AG04449 (cell line): Measurements from ENCODE around the gene ADGRD2.

GRCh38 chr9:123380236-123380953, 24.4 kb downstream of the CRB2 start:
- RRBS = no CpG with 5 or more reads among the region's 7 CpGs

- RRBS = no CpG with 5 or more reads among the region's 9 CpGs
Measured at GRCh38 chr9:123642377-123643141, 286.6 kb downstream of the CRB2 start.

DNA sequence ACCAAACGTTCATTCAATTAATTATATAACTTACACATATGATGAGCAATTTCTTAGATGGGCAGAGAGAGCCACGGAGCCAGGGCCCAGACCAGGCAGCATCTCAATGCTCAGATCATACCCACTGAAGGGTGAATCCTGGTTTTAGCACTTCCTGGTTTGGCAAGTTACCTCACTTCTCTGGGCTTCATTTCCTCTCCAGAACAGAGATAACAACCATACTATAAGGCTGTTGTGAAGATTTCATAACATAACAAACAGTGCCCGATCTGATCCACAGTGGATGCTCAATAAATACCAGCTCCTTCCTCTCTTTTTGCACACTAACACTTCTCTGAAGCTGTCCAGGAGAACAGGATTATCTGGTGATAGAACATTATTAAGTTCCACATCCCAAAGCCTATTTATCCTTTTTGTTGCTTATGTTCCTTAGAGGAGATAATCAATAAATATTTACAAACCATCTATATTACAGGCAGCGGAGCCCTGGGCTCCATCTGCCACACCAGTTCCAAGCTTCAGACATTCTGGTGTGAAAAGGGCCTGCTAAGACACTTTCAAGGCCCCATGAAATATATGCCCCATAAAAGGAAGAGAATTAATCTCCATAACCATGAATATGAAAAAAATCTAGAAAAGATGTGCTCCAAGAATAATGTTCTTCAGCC, 271.0 kb downstream of the DENND1A start:
- RRBS = no CpG with 5 or more reads among the region's 4 CpGs

GRCh38 chr9:123881820-123882785, 47.8 kb downstream of the DENND1A start:
- RRBS = no CpG with 5 or more reads among the region's 9 CpGs

DNA sequence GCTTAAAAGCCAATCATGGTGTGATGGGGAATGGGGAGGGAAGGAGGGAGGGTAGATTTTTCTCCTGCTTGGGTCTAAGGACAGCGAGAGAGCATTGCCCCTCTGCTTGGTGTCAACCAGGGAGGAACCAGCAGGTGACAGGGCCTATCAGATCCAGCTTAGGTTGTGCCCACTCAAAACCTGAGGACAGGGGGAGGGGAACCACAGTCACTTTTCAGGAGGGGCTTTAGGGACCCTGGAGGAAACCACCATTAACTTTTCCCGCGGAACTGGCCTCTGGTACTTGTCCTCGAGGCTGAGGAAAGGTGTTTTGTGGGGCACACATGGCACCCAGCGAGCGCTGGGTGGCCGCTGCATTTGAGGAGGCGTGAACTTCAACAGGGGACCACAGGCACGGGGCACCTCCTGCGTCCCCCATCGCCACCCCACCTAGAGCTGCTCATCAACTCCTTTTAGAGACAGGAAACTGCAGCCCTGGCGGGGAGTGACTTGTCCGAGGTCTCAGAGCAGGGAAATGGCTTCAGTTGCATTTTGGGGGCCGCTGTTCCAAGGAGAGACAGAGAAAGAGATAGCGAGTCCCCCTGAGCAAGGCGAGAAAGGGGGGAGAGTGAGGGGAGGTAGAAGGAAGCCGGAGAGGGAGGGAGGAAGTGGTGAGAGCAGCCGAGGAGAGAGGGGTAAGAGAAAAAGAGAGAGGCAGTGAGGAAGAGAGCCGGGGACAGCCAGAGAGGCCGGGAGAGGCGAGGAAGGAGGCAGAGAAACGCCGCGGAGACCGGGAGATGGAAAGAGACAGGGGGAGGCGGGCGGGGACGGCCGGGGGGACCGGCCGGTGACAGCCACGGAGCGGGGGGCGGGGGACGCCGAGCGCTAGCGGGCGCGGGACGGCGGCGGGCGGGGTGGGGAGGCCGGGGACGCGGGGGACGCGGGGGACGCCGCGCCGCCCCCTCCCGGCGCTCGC, 12.6 kb upstream of the LHX2 start:
- RRBS = 4% methylated on average over 31 of the region's 56 CpGs

- RRBS = no CpG with 5 or more reads among the region's 11 CpGs
Measured at GRCh38 chr9:124190721-124191173, 67.0 kb upstream of the NEK6 start.

- RRBS = 3% methylated on average over 7 of the region's 21 CpGs
Measured at GRCh38 chr9:124267035-124268099, 9.6 kb downstream of the NEK6 start.

- RRBS = no CpG with 5 or more reads among the region's 24 CpGs
Measured at GRCh38 chr9:124273395-124274231, 15.9 kb downstream of the NEK6 start.

DNA sequence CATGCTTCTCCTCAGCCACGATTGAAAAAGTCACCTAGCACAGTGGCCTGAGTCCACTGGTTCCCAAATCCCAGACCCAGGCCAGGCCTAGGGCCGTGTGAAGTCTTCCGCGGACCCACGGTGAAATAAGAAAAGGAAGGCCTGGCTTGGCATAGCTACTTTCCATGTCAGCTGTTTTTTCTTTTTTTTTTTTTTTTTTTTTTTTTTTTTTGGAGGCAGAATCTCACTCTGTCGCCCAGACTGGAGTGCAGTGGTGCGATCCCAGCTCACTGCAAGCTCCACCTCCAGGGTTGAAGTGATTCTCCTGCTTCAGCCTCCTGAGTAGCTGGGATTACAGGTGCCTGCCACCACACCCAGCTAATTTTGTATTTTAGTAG, 23.5 kb downstream of the NEK6 start:
- RRBS = no CpG with 5 or more reads among the region's 7 CpGs

- RRBS = no CpG with 5 or more reads among the region's 16 CpGs
Measured at GRCh38 chr9:124282724-124283320, 25.1 kb downstream of the NEK6 start.

GRCh38 chr9:124450034-124450688, at the start of gene ADGRD2:
TSS of gene ADGRD2 (plus strand) at chr9:124450451.
- RRBS = 17% methylated on average over 13 of the region's 38 CpGs

DNA sequence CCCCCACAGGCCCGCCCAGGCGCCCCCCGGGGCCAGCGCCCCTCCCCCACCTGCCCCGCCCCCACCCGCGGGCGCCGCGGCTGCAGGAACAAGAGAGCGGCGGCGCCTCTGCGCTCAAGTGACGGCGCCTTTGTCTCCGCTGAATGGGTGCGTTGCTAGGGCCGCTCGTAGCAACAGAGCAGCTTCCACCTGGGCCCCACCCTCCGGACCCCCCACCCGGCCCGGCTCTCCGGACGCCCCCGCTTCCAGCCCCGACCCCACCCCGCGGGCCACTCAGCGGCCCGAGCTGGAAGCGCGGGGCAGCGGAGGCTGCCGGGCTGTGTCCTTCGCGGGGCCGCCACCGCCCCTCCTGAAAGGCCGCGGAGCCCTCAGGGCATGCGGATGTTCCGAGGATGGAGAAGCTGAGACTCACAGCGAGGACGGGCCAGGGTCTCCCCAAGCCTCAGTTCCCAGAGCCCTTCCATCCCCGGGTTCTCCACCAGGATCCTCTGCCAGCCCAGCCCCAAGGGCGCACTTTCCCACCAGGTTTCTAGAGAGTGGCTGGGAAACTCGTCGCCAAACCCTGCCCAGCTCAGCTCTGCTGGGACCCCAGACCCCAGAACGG, 27.6 kb downstream of the ADGRD2 start:
- RRBS = 3% methylated on average over 13 of the region's 50 CpGs

DNA sequence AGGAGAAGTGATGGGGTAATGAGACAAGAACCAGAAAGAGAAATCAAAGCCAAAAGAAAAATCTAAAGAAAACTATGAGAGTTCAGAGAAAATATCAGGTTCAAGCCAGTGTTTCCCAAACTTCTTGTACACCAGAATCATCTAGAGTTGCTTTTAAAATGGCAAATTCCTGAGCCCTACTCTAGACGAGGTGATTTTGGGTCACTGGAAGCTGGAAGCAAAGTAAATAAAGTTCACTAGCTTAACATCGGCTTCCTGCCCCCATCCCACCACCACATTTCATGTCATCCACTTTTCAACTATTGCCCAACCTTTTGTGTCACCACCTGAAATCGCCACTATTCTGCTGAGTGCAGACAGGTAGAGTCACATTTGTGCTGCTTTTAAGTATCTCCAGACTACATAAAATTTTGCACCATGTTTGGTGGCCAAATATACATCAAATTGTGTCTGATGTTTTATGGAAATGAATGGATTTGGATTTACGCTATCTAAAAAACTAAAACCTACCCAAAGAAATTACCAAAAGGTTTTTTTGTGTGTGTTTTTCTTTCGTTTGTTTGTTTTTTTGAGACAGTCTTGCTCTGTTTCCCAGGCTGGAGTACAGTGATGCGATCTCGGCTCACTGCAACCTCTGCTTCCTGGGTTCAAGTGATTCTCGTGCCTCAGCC, 76.2 kb downstream of the NR6A1 start:
- RRBS = no CpG with 5 or more reads among the region's 8 CpGs

DNA sequence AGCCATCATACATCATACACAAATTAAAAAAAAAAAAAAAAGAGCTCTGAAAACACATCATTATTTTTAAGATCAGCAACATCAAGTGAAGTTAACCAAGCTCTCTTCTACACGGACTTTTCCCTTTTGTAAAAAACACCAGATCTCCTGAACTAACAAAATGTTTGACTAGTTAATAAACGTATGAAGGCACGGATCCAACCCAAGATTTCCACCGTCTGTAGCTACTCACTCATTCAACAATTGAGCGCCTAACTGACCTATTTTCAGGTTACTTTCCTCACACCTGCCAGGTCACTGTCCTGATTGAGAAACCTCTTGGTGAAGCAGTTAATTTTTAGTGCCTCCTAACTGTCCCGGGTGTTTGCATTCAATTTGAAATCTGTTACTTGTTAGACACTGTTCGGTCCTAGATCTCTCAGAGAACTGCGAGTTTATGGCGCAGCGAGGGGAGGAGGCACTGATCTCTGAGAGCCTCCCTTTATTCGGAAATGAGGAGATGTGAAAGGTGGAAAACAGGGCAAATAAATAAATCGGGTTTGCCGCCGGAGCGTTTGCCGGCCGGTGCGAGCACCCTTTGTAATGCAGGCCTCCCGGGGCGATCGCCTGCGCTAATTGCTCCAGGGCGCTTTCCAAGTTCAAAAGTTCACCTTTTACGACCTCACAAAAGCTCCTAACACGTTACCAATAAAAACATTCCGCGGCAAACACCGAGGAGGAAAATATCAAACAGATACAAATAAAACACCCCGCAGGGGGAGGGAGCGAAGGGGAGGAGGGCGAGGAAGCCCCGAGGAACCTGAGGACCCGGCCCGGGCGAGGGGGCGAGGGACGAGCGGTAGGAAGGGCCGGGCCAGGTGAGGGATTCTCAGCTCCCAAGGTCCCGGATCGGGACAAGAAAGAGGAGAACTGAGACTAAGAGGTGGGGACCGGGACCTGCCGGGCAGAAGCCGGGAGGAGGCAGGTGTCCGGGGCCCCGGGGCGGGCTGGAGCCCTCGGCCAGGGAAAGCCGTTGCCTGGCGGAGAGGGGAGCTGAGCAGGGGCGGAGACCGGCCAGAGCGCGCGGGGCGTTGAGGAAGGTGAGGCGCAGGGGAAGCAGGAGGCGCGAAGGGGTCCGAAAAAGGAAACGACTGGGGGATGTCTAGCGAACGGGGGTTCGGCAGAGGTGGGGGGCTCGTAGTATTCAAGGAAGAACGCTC, 1.5 kb downstream of the NR6A1 start:
- RRBS = 5% methylated on average over 14 of the region's 66 CpGs

DNA sequence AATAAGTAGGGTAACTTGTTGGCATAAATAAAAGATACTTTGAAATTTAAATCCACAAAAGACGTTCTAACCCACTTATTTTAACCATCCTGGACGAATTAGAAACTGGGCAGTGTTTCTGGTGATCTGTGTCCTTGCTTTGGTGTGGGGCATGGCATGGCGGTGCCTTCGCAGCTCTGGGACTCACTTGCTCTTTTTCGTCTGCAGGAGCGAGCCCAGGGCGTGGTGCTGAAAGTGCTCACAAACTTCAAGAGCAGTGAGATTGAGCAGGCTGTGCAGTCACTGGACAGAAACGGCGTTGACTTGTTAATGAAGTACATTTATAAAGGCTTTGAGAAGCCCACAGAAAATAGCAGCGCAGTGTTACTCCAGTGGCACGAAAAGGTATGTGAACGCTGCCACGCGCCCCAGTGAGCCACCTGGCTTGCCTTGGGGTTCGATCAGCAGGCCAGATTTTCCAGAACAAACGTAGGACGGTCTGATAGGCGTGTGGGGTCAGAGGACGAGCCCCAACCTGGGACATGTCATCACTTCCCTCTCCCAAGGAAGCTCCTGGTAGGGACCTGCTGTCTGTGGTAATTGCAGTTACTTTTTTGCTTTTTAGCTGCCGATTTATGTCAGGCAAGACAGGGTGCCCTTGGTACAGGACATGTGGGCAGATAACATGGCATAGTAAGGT, 13.0 kb downstream of the ARPC5L start:
- RRBS = no CpG with 5 or more reads among the region's 20 CpGs

- RRBS = no CpG with 5 or more reads among the region's 10 CpGs
Measured at GRCh38 chr9:124877318-124878051, 15.6 kb downstream of the ARPC5L start.

DNA sequence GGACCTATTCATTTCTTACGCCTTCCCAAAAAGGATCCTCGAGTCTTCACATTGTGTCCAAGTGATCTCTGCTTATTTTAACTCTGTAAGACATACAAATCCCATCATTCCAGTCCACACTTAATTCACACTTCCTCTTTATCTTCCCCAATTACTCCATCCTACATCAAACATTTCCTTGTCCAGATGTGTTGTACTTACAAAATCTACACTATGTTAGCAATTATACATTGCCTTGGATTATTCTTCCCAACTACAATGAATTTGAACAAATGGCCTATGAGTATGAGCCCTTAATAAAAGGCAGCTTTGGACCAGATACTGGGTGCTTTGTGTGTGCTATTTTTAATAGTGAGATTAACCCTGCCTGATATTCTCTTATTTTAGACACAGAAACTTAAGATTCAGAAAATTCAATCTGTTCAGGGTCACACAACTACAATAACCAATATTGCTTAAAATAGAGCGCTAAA, 1.8 kb upstream of the SCAI start:
- RRBS = no CpG with 5 or more reads among the region's 3 CpGs

DNA sequence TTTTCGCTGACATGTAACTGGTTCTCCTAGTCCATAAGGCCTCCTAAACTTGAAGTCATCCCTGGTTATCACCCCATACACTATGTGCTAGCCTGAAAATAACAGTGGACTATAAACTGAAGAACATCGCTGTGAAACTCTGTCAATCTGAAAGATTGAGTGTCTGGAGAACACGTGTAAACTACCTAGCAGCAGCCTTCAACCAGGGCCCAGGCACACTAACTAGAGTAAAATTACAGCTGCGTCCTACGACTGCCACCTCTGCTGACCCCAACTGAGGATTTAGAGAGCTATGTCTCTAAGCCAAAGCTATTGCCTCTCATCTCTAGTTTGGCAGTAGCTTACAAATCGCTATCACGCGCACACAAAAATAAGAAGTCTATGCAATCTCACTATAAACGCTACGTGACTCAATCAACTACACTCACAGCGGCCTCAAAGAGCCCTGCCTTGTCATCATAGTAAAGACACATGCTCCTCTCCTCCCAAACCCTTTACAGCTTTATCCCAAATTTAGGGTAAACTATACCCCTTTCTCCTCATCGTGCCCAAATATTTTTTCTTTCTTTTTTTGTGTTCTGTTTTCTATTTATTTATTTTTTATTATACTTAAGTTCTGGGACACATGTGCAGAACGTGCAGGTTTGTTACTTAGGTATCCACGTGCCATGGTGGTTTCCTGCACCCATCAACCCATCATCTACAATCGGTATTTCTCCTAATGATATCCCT, 8.7 kb downstream of the PPP6C start:
- RRBS = no CpG with 5 or more reads among the region's 15 CpGs

DNA sequence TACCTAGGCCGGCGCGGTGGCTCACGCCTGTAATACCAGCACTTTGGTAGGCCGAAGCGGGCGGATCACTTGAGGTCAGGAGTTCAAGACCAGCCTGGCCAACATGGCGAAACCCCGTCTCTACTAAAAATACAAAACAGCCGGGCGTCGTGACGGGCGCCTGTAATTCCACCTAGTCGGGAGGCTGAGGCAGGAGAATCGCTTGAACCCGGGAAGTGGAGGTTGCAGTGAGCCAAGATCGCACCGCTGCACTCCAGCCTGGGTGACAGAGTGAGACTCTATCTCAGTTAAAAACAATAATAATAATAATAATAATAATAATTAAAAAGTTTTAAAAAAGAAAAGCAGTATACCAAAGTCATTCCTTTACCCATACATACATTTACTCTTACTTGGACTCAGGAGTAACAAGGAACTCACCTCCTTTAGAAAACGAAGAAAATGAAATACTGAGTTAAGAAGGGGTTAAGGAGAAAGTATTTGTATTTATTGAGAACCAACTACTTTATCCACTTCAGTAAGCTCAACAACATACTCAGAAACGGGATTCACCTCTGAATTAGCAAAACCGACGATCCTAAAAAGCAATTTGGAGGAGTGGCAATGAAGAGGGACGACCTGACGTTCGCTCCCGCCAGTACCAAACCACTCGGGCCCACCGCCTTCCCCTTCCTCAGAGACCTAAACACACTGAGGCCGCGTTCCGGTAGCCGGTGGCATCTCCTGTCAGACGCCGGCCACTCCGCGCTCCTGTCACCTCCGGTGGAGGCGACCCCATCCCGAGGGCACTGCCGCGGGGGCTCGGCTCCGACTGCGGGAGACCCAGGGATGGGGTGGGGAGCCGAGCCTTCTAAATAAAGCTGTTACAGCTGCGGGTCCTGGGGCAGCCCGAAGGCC, 856 bp downstream of the PPP6C start:
- RRBS = no CpG with 5 or more reads among the region's 48 CpGs